Ovary (tissue), 7 donors: ENCODE results near the gene LYPLA2.

- PRO-cap, 7 experiments = no peak in any of the 7 experiments
- RAMPAGE, long total RNA, 2 experiments = no peak in any of the 2 experiments
These were observed 9.7 kb upstream of the TCEA3 start for GRCh38 chr1:23434102-23434717.

DNA sequence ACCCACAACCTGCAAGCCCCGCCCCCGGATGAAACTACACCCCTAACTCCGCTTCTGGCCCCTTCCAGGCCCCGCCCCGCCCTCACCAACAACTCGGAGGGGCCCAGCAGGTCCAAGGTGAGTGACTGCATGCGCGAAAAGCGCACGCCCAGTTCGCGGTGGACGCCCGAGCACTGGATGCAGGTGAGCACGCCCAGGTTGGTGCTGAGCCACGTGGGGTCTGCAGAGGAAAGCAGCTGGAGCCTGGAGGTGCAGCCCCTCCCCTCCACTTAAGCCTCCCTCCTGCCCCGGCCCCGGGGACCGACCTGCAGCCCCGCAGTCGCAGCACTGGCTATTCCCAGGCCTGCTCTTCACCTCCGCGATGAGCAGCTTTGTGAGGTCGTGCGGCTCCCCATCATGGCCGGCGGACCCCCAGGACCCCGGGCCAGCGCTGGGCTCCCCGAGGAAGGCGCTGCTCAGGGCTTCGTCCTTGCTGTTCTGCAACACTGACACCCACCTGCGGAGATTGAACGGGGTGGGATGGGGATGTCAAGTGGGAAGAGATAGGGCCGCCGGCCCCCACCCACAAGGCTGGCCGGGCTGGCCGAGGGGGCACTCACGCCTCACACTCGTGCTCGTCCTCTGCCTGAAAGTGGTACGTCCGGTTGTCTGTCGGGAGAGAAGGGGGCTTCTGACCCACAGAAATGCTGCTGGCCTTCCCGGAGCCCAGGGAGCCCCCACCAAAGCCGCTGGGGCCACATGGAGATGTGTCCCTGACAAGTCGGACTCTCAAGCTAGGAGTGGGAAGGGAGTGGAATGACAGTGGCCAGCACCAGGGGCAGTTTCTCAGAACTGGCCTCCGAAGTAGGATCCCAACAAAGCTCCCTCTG is 12.5 kb upstream of the TCEA3 start:
- PRO-cap, 7 experiments = no peak in any of the 7 experiments
- RAMPAGE, long total RNA, 2 experiments = no peak in any of the 2 experiments

DNA sequence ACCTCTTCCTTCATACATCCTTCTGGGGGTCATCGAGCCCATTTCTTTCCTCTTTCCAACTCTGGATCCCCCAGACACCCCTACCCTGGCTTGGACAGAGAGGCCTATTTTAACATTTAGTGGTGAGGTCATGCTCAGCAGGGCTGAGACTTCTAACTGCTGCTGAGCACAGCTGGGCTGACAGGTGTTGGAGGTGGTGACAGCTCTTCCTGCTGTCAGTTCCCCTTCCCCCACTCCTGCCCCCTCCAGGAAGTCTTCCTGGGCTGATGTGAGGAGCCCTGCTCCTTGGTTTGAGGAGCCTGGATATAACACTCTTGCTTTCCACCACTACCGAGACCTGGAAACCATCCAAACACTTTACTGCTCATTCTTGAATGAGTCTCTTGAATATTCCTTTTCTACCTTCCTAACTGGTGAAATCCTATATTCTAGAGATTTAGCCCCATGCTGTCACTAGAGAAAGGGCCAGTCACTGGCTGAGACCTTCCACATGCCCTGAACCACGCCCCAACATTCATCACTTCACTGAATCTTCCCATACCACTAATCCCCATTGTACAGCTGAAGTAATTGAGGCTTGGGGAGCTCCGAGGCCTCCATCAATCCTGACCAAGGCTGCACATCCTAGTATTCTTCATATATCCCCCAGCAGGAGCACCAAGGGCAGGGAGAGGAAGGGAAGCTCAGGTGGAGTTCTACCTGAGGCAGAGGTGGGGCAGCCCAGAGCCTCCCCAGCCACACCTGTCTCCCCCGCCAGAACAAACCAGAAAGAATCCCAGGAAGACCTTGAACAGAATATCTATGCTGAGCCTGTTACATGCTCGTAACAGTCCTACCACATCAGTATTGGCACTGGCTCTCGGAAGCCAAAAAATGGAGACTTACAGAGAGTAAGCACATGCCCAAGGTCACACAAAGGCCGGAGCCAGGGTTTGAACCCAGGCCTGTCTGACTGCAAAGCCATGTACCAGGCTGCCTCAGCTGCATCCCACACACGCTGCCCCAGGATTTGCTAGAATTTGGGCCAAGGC is 4.9 kb downstream of the E2F2 start:
- PRO-cap, 7 experiments = no peak in any of the 7 experiments
- RAMPAGE, long total RNA, 2 experiments = no peak in any of the 2 experiments

- PRO-cap, 7 experiments = no peak in any of the 7 experiments
- RAMPAGE, long total RNA, 2 experiments = no peak in any of the 2 experiments
These were observed 1.4 kb downstream of the E2F2 start for GRCh38 chr1:23529362-23530277.

- PRO-cap, 7 experiments = no peak in any of the 7 experiments
- RAMPAGE, long total RNA, 2 experiments = no peak in any of the 2 experiments
These were observed 12.3 kb downstream of the ID3 start for GRCh38 chr1:23546737-23547649.

DNA sequence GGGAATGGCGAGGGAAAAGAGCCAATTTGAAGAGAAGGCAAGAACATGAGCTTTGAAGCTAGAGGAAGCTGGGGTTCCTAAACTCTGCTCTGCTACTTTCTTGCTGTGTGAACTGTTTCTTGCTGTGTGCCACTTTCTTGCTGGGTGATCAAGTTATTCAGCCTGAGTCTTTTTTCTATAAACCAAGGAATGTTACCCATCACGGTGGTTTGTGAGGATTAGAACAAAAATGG is 3.7 kb downstream of the ID3 start:
- PRO-cap, 7 experiments = peak in 1 of 7 experiments; most common minus-strand start position 128 of the sequence (in 1)
- RAMPAGE, long total RNA, 2 experiments = no peak in any of the 2 experiments

DNA sequence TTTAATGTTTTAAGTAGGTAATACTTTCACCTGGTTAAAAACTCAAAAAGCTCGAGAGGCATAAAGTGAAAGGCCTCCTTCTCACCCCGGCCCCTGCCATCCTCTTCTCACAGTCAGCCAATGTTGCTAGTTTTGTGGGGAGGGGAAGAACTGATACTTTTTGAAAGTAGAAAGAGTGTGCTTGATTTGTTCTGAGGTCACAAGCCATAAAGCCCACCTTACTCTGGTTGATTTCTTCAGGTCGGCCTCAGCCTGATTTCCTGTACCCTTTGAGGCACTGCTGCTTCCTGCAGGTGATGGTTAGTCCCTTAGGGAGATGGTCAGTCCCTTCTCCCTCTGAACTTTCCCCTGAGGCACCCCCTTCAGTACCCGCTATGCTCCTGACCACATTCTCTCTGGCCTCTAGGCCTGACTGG is 14.8 kb upstream of the ID3 start:
- PRO-cap, 7 experiments = no peak in any of the 7 experiments
- RAMPAGE, long total RNA, 2 experiments = no peak in any of the 2 experiments

DNA sequence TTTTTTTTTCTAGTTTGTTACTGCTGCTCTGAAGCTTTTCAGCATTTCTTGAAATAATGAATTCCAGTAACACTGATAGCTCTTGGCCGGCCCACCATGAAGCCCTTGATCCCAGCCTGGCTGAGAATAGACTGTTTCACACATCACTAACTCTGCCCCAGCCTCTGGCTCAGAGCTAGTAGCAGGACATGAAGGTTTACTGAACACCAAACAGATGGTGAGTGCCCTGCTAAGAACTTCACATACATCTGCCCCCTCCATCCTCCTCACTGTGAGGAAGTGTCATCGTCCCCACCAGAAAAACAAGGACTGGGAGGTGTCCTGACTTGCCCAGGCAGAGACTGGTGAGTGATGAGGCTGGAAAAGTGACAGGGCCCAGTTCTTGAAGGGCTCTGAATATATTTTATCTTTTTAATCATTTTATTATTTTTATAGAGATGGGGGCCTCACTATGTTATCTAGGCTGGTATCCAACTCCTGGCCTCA is 33.2 kb upstream of the ID3 start:
- PRO-cap, 7 experiments = no peak in any of the 7 experiments
- RAMPAGE, long total RNA, 2 experiments = no peak in any of the 2 experiments

- PRO-cap, 7 experiments = no peak in any of the 7 experiments
- RAMPAGE, long total RNA, 2 experiments = no peak in any of the 2 experiments
These were observed 39.2 kb upstream of the ID3 start for GRCh38 chr1:23598339-23599043.

DNA sequence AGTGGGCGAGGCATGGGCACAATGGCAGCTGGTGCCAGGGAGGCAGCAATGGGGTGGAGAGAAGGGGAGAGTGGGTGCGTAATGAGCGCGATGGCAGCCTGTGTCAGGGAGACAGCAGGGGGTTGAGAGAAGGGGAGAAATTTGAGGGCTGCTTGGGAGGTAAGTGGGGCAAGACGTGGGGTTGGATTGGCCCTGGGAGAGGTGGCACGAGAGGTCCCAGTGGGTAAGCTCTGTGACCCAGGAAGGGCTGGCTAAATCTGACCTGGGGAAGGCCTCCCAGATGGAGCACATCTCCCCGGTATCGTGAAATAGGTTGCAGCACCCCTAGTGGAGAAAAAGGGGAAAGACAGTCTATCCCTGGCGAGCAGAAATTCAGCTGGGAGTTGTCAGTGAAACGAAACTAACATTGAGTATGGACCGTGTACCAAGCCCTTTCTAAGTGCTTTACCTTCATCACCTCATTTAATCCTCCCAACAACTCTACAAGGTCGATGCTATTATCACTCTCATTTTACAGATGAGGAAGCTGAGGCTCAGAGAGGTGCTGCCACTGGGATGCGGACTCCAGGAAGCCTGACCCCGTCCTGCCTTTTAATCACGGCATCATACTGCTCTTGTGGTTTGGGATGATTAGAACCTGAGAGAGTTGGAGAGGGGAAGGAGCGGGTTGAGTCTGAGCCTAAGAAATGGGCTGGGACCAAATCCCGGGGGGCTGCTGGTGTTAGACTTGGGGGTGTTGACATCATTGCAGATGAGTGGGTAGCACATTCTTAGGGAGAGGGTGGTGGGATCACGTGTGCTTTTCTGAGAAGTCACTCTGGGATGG is 56.6 kb upstream of the RPL11 start:
- PRO-cap, 7 experiments = peak in 1 of 7 experiments; most common plus-strand start position 389 of the sequence (in 1); most common minus-strand start position 262 of the sequence (in 1)
- RAMPAGE, long total RNA, 2 experiments = no peak in any of the 2 experiments

DNA sequence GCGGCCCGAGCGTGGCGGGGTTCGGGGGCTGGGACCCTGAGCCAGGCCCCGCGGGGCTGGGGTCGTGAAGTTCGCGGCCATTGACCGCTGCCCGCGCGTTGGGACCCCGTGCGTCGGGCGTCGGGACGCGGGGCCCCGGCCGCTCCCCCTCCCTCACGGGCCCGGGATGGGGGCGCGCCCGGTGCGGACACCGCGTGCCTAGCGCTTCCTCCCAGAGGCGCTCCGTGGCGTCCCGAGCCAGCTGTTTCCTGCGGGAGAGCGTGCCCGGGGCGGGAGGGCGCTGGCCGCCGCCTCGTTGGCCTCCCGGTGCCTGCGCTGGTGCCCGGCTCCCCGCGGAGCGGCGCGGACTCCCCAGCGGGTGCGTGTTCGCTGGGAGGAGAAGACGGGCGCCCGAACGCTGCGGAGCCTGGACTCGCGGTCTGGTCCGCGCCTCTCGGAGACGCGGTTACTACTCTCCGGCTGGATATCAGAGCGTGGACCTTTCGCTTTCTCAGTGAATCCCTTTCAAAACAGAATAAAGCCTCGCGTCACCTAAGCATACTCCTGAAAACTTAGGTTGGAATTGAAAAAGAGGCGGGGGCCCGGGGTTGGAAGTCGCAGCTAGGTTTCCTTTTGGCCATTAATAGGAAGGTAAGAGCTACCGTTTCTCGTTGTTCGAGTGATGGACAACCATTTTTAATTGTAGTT is 513 bp downstream of the ELOA start:
- PRO-cap, 7 experiments = peak in 6 of 7 experiments; most common plus-strand start position 256 of the sequence (in 1); most common minus-strand start position 447 of the sequence (in 6)
- RAMPAGE, long total RNA, 2 experiments = no peak in any of the 2 experiments

DNA sequence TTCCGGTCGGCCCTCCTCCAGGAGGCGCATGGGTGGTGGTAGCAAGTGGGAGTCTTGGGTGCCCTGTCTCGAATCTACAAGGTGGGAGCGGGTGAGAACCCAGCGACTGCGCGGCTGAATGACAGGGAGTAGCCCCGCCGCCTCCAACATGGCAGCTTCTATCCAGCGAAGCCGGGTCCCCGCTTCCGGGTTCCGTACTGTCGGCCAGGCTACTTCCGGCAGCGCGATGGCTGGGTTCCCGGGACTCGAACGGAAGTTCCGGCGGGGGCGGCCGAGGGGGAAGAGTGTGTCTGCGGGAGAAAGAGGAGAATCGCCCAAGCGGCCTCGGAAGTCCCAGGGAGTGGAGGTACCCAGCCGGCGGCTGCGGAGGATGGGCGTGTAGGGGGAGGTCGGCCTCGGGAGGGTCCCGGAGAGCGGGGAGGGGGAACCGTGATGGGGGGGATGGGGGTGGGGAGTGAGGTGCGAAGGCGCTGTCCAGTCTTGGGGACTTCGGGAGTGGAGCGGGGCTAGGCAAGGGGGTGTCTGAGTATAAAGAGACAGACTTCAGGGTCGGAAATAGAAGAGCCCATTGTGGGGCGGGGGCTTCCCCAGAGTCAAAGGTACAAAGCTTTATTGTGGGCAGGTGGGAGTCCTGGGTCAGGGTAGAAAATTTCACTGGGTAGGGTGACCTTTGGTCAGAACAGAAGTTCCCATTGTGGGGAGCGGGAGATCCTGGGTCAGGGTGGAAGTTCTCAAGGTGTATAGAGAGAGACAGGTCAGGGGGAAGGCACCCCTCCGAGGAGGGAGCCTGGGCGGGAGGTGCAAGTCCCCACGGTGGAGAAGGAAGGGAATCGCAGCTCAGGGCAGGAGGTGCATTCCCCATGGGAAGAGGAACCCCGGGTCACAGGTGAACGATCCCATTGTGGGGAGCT is at the start of gene LYPLA2:
TSS of gene LYPLA2 (plus strand) at position 241 of the 911 bp plus-strand sequence.
- PRO-cap, 7 experiments = peak in 7 of 7 experiments; most common plus-strand start position 281 of the sequence (in 4); most common minus-strand start position 120 of the sequence (in 2)
- RAMPAGE, long total RNA, 2 experiments = start-site peak on the plus strand in 2 of 2 experiments, centred at positions 271 to 289 of the sequence, 18 to 209 reads per replicate

GRCh38 chr1:23954847-23955702 is 4.6 kb upstream of the PNRC2 start:
- PRO-cap, 7 experiments = peak in 4 of 7 experiments; most common plus-strand start chr1:23955296 (in 1); most common minus-strand start chr1:23955250 (in 2)
- RAMPAGE, long total RNA, 2 experiments = no peak in any of the 2 experiments

GRCh38 chr1:24003488-24003936 is 23.4 kb upstream of the SRSF10 start:
- PRO-cap, 7 experiments = no peak in any of the 7 experiments
- RAMPAGE, long total RNA, 2 experiments = no peak in any of the 2 experiments

DNA sequence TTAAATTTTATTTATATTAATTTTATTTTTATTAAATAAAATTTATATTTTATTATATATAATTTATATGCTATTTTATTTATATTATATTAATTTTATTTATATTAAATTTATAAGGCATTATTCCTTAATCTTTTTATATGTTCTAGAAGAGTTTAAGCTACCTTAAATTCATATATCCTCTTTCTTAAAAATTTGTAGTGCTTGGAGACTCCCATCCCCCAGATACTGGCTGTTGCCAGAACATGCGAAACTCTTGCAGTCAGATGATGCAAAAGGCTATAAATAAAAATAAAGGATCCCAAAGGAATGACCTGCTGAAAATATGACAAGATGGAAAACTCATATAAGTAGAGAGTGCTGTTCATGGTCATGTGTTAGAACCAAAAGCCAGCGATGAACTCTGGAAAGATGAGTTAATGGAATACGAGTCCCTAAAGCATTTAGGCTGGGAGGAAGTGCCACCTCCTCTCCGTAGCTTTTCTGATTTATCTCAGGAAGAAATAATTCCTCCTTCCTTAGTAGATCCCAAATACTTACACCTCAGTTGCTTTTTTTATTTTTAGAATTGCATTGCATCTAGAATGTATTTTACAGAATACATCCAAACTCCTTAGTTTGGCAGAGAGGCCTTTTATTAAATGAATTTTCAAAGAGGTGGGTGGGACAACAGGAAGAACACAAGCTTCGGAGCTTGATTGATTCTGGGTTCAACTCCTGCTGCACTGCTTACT is 35.7 kb upstream of the SRSF10 start:
- PRO-cap, 7 experiments = peak in 2 of 7 experiments; most common plus-strand start position 377 of the sequence (in 2)
- RAMPAGE, long total RNA, 2 experiments = no peak in any of the 2 experiments

- PRO-cap, 7 experiments = no peak in any of the 7 experiments
- RAMPAGE, long total RNA, 2 experiments = no peak in any of the 2 experiments
These were observed 6.2 kb downstream of the MYOM3 start for GRCh38 chr1:24105689-24106248.

GRCh38 chr1:24141589-24142214 is 1.2 kb downstream of the IL22RA1 start:
- PRO-cap, 7 experiments = no peak in any of the 7 experiments
- RAMPAGE, long total RNA, 2 experiments = no peak in any of the 2 experiments

DNA sequence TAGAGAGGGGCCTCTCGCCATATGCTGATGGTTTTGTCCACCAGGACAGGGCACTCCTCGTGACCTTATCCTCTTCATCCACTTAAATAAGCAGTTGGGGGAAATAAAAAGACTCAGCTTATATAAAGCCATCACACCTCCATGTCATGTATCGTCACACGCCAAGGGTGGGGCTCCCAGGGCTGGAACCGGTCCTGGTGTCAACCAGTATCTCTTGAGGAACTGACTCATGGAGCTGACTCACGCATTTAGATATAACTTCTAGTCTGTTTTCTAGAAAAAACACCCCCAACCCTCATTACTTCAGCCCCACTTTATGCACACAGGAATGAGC is 6.8 kb upstream of the IL22RA1 start:
- PRO-cap, 7 experiments = no peak in any of the 7 experiments
- RAMPAGE, long total RNA, 2 experiments = no peak in any of the 2 experiments

DNA sequence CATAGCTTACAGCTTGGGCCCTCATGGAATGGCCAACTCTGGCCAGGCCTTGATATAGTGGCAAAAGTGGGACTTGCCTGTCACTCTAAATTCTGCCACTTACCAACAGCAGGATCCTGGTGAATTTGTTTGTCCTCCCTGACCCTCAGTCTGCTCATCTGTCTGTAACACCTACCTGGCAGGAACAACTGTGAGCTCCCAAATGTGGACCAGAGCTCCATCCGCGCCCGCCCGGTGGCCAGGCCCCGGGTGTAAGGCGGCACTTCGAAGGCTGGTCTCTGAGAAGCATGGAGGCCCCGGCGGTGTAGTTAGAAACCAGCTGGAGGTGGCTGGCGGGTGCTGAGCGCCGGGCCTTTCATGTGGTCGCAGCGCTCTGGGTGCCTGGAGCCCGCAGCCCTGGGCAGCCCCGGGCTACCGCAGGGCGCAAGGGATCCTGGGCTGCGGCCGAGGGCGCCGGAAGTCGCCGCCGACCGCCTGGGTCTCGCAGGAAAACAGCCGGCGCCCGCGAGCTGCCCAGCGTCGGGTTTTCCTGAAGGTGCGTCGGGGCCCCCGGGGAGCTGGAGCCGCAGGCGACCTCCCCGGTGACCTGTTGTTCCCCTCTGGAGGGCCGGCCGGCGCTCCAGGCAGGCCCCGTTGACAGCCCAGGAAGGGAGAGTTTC is 2.5 kb downstream of the GRHL3 start:
- PRO-cap, 7 experiments = peak in 7 of 7 experiments; most common plus-strand start position 466 of the sequence (in 4); most common minus-strand start position 418 of the sequence (in 1)
- RAMPAGE, long total RNA, 2 experiments = no peak in any of the 2 experiments

DNA sequence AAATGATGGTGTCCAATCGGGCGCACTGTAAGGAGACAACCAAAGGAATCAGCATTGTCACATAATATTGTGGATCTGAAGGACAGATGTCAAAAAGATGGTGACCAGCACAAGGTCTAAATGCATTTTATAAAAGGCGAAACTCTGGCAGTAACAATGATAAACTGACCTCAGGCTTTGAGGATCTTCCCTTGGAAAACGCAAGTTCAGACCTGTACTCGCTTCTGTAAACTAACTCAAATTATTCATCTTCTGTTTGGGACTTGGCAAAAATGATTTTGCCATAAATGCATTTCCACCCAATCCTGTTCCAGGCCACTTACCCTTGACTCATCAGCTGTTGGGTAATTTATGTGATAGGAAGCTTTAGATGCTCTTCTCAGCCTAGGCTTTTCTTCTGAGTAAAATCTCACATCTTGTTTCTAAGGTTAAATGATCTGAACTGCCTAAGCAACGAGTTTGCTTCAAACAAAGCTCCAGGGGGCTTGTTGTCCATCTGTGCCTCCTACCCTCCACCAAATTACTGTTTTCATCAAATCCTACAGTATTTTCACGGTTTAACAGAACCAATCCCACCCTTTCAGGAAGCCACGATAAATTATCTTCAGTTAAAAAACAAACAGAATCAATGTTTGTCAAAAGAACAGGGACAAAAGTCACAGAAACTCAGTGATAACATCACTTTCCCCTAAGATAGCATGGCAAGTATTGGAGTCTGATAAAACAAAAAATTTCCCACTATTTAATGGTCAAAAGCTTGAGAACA is 33.6 kb downstream of the STPG1 start:
- PRO-cap, 7 experiments = no peak in any of the 7 experiments
- RAMPAGE, long total RNA, 2 experiments = no peak in any of the 2 experiments